Ishikawa (cell line): ENCODE measurements around the gene HIP1R.

GRCh38 chr12:122332946-122333434, 66.7 kb upstream of the VPS33A start:
- RRBS: no CpG with 5 or more reads among the region's 5 CpGs

DNA sequence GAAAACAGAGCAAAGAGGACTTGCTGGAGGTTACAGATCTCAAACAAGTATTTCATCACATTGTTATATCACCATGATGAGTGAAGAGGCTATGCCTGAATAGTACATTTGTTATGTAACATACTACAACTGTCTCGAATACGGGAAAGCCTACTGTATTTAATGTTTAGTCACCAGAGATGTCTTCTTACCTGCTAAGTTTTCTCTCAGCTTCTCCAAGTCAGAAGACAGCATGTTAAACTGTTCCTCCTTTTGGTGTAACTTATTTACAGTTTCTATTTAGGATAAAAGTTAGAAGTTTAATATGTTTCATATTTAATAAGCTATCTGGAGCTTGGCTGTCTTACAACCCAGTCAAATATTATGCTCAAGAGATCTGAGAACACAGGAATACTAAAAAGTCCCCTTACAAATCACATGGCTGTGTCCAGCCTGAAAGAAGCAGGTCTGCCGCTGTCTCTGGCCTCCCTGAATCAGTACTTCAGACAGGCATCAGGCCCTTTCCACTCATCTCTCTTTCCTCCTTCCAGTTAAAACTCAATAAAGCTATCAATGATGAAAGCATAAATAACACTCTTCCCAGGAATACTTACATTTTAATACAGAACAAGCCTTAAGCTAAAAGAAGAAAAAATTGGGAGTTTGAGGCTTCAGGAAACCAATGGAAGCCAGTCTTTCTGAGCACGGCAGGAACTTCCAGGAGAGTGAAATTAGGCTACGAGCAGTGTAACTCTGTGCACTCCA, 67.7 kb upstream of the VPS33A start:
- RRBS: no CpG with 5 or more reads among the region's 5 CpGs

DNA sequence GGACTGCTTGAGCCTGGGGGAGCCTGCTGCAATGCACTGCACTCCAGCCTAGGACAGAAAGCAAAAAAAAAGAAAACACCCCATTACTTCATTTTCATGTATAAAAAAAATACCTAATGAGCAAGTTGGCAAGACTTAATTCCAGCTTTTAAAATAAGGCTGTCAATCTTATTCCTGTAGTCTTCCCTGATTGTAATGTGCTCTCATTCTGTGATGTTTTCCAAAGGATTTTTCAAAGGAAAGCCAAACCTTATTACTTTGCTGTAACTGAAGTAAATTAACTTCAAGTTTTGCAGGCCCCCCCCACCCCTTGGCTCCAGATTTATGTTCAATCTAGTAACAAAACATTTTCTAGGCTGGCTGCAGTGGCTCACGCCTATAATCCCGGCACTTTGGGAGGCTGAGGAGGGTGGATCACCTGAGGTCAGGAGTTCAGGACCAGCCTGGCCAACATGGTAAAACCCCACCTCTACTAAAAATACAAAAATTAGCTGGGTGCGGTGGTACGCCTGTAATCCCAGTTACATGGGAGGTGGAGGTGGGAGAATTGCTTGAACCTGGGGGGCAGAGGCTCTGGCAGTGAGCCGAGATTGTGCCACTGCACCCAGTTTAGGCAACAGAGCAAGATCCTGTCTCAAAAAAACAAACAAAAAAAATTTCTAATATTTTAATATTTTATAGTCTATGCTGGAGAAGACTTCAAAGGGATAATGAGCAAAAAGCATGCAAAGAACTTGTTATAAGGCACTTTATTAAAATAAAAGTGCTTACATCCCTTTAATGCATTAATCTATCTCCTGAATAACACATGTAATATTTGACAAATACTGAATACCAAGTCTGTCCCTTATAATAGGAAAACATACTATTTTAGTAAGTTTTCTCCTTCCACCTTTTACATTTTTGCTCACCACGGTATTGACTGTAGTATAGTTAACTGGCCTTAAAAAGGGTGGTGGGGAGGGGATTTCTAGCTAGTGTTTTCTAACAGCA, 3.6 kb upstream of the ZCCHC8 start:
- RRBS: no CpG with 5 or more reads among the region's 6 CpGs

DNA sequence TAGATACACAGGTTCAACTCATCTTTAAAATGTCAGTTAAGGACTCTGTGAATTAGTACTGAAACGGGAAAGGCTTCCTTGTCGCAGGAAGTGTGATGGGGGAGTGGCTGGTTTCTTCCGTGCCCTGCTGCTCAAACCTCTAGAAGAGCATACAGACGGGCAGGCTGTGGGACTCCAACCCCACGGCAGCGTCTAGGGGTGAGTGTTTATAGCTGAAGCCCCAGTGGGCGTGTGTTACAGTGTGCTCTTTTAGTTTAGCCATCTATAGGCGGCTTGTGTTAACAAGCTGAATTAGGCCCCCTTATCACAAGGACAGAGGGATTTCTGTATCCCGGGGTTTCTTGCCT, 59.2 kb downstream of the HCAR2 start:
- RRBS: no CpG with 5 or more reads among the region's 9 CpGs

GRCh38 chr12:122826115-122826664, 9.1 kb upstream of the HIP1R start:
- RRBS: no CpG with 5 or more reads among the region's 9 CpGs

DNA sequence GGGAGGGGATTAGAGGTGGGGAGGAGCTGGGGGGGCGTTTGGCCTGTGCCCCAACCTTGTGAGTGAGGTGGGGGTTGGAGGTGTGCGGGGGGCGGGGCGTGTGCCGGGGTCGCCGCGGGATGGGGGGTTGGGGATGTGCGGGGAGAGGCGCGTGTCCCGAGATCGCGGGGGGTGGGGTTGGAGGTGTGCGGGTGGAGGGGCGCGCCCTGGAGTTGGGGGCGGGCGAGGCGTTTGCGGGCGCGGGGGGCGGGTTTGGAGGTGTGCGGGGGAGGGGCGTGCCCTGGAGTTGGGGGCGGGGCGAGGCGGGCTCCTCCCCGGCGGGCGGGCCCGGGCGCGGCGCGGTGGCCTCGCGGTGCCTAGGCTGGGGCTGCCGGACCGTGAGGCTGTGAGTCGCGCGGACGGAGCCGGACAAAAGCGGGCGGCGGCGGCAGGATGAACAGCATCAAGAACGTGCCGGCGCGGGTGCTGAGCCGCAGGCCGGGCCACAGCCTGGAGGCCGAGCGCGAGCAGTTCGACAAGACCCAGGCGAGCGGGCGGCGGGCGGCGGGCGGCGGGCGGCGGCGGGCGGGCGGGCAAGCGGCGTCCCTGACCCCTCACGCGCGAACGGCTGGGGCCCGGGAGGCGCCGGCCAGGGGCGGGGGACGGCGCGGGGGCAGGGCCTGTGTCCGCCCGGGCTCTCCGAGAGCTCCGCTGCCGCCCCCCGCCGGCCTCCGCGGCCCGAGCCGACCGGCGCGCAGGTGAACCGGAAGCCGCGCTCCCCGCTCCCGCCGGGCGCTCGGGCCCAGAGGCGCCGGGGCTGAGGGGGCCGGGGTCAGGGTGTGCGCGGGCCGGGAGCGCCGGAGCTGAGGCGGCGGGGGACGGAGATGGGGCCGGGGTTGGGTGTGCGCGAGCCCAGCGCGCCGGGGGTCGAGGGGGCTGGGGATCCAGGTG, at the start of gene HIP1R:
Gene HIP1R, plus strand, starts transcription at position 339 of the 930 bp plus-strand sequence.
- RRBS: 2% methylated on average over 31 of the region's 126 CpGs

DNA sequence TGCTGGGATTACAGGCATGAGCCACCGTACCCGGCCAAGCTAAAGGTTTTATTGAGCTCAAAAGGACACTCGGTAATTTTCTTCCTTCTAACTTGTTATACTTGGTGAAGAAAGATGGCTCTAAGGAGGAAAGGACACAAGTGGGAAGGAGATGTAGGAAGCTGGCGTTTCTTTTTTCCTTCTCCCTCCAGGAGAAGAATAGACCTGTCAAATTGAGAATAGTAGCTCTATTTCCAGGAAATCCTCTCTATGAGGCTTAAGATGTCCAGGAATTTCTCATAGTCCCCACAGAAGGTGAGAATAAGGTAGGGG, 2.2 kb upstream of the VPS37B start:
- RRBS: no CpG with 5 or more reads among the region's 4 CpGs

DNA sequence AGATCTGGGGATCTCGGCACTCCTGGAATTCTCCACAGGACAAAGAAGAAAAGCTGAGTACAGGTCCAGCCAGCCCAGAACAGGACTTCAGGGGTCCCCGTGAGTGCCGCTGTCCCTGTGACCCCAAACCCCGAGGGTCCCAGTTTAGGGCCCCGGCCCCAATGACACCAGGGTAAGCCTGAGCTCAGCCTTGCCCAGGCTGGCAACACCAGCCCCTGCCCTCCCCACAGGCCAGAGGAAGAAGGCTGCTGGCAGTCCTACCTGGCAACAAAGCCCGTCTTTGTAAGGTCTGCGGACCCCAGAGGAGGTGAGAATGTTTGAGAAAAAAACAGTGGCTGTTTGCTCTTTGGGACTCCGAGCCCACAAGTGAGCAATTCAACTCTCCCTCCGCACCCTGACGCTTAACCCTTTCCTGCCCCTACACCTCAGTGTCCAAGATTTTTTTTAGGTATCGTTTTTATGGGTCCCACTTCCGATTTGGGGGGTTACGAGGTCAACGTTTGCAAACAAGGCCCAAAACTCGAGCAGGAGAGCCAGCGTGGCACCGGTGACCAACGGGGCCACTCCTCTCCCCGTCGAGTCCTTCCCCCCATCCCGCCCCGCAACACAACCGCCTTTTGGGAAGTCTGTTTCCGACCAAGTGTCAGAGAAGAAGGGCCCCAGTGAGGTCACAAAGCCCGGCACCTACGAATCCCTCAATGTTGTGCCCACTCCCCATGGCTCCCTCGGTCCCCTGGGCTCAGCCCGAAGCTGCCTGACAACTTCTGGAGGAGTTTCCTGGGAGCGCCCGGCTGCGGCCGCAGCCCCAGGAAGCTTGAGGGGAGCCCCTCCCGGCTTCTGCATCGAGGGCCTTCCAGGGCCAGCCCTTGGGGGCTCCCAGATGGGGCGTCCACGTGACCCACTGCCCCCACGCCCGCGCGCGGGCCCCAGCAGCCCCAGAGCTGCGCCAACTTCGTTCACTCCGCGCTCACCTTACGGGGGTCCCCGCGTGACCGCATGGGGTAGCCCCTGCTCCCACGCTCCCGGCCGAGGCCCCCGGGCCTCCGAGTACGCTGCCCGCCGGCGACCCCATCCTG, 1.4 kb downstream of the CDK2AP1 start:
- RRBS: 2% methylated on average over 11 of the region's 58 CpGs

DNA sequence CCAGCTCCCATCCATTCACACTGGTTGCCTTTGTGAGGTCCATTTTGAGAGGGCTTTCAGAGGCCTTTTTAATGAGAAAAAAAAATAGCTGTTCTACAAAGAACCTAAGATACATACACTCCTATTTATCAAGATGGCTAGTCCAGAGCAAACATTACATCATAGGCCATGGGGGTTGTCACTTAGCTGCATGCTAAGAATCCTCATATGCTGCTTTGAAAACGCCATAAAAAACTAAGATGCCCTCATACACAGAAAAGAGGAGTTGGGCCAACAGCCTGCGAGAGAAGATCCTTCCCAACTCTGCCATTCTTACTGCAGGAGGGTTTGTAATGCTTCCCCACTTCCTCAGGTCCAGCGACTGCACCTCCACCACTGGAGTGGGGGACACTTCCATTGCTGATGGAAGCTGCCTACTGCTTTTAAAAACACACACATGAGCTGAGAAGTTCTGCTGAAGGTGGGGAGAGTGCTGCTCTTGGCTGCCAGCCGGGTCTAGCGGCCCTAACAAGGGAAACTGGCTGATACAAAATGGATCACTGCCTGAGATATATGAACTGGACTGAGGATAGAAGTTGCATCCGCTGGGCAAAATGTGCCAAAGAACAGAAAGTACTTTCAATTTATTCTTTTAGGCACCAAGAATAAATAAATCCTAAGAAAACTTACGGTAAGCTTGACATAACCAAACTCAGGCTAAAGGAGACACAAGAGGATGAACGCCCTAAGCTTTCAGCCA, 22.1 kb upstream of the CDK2AP1 start:
- RRBS: no CpG with 5 or more reads among the region's 8 CpGs

GRCh38 chr12:123325962-123326548, 38.6 kb downstream of the SBNO1 start:
- RRBS: no CpG with 5 or more reads among the region's 4 CpGs

DNA sequence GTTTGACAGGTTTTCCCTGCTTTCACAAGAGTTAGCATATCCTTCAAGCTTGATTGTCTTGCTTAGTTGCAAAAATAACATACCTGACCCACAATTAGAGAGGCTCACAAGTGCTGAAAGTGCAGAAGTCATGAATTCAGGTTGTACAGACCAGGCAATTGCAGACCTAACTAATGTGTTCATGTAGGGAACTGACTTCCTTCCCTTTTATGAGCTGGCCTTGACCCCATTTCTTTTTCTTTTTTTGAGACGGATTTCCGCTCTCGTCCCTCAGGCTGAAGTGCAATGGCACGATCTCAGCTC, 7.0 kb downstream of the KMT5A start:
- RRBS: no CpG with 5 or more reads among the region's 4 CpGs

GRCh38 chr12:123394793-123395439, 11.0 kb downstream of the KMT5A start:
- RRBS: no CpG with 5 or more reads among the region's 16 CpGs

DNA sequence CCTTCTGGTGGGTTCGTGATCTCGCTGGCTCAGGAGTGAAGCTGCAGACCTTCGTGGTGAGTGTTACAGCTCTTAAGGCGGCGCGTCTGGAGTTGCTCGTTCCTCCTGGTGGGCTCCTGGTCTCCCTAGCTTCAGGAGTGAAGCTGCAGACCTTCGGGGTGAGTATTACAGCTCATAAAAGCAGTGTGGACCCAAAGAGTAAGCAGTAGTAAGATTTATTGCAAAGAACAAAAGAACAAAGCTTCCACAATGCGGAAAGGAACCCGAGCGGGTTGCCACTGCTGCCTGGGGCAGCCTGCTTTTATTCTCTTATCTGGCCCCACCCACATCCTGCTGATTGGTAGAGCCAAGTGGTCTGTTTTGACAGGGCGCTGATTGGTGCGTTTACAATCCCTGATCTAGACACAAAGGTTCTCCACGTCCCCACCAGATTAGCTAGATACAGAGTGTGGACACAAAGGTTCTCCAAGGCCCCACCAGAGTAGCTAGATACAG, 23.0 kb downstream of the RILPL2 start:
- RRBS: no CpG with 5 or more reads among the region's 14 CpGs

DNA sequence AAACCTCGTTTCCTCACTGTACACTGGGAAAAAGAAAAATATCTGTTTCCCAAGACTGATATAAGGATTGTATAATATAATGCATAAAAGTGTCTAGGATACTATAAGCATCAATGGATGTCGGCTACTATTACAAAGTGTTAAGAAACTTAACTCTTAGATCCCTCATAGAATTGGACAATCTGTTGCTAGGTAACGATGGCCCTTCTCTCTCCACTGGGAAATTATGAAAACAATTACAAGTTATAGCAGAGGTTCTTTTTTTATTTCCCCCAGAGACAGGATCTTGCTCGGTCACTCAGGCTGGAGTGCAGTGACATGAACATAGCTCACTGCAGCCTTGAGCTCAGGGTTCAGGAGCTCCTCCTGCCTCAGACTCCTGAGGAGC, 8.1 kb upstream of the RILPL2 start:
- RRBS: no CpG with 5 or more reads among the region's 4 CpGs

GRCh38 chr12:123488382-123488891, 30.5 kb downstream of the SNRNP35 start:
- RRBS: no CpG with 5 or more reads among the region's 9 CpGs

DNA sequence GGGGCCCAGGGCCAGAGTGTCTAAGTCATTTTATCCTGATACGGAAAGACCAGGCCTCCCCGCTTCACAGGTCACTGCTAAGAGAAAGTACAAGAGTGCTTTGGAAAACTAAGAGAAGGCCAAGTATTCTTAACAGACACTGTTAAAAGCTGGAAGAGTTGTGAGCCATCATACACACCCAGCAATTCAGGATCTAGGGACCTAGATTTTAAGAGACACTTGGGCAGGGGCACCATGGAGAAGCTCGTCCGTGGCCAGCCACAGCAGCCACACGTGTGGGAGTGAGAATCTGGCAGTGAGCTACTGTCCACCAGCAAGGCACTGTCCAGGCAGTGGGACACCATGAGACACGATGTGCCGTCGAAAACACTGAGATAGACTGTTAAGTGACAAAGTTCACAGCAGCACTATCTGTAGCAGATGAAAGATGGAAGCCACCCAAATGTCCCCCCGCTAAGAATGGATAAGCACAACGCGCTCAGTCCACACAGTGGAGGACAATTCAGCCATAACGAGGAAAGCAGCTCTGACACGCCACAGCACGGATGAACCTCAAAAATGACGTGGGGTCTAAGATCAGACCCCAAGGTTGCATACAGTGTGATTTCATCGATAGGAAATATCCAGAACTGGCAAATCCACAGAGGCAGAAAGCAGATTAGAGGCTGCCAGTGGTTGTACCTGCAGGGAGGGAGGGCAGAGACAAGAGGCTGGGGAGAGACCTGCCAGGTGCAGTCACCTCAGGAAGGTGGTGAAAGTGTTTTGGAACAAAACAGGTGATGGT, 19.7 kb downstream of the RILPL1 start:
- RRBS: no CpG with 5 or more reads among the region's 16 CpGs

DNA sequence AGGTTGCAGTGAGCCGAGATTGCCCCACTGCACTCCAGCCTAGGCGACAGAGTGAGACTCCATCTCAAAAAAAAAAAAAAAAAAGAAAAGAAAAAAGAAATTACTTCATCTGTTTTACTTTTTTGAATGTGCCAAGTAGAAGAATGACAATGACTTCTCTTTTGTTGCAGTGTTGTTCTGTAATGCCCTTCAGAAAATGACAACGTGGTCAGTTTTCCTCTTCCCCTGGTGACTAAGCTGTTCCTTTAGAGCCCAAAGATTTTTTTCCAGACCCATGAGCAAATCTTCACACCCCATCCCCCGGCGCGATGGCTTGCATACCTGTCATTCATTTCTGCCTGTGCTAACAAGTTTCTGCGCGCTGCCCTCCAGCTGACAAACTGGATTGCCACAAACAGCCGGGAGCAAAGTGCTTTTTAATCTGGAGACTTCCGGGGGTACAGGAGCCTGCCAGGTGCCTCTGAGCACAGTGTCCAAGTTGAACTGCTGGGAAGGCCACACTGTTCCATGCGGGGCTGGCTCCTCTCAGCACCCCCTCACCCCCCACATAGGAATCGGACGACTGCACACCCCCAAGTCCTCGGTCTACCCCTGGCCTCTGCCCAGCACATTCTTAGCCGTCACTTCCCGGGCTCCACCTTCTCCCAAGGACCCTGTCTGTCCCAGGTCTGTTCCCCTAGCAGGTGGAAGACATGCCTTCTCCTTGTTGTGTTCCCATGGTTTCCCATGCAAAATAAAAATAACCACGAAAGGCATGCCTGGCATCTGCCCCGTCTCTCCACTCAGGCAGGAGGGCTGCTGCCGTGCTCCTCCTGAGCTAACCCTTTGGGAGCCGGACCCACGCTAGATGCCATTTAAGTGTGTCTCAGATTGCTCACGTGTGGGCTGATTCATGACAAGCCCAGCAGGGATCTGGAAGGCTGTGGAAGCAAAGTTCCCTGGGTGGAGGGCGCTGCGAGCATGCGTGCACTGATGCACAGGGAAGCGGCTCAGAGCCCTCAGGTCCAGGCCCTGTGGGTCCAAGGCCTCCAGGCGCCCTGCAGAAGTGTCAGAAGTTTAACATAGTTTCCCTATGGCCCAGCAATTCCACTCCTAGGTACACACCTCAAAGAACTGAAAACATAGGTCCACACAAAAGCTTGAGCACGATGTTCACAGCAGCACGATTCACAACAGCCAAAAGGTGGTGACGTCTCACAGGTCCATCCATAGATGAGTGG, 14.1 kb downstream of the RILPL1 start:
- RRBS: 3% methylated on average over 4 of the region's 30 CpGs

DNA sequence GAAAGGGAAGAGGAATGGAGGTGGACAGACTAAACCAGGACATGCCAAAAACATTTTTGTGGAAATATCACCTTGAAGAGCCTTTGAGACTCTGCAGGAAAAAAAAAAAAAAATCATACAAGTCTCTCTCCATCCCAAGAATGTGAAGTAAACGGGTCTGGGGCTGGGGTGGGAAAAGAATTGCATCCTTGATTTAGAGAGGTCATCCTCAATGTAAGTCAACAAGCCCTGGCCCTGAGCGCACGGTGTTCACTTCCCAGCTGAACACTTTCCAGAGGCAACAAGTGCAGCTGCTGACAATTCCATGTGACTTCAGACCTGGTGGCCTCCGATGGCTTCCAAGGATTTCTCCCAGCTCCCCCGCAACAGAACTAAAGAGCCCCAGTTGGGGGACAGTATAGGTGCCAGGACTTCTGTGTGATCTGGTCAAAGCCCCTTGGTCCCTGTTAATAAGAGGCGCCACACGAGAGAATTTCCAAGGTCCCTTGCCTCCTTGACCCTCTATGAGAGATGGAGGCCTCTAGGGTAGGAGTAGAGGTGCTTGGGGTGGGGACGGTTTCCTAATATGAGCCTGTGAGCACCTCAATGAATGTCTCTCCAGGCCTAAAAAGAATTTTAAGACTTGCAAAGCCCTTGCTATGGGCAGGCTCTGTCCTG, 2.4 kb downstream of the RILPL1 start:
- RRBS: no CpG with 5 or more reads among the region's 8 CpGs

- RRBS: no CpG with 5 or more reads among the region's 7 CpGs
Measured at GRCh38 chr12:123823251-123823578, 61.1 kb downstream of the DNAH10 start.

DNA sequence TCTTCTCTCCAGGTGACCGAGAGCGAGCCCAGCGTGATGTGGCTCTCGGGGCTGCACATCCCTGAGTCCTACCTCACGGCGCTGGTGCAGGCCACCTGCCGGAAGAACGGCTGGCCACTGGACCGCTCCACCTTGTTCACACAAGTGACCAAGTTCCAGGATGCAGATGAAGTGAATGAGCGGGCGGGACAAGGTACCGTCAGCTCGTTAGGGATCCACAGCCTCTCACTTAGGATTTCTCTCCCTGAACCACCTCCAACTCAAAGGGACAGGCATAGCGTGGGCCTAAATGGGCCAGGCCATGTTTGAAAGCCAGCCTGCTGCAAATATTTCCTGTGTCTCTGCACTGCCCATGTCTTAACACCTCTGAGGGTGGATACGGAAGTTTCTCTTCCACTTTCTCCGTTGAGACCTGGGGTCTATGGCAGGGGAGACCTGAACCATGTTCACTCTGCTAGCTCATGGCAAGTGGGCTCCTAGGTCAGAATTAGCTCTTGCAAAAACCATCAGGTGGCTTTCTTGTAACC, 39.2 kb downstream of the CCDC92 start:
- RRBS: no CpG with 5 or more reads among the region's 16 CpGs